HT1080 (cell line): ENCODE measurements around the gene ATL2.

RAMPAGE:
- cytosol, long total RNA = no peak
- long total RNA = no peak
- nucleus, long total RNA = no peak
Observed at GRCh38 chr2:37147574-37148295, 9.0 kb downstream of the EIF2AK2 start.

GRCh38 chr2:37168165-37168435 is 11.3 kb upstream of the EIF2AK2 start:
RAMPAGE:
- cytosol, long total RNA = no peak
- long total RNA = no peak
- nucleus, long total RNA = no peak

DNA sequence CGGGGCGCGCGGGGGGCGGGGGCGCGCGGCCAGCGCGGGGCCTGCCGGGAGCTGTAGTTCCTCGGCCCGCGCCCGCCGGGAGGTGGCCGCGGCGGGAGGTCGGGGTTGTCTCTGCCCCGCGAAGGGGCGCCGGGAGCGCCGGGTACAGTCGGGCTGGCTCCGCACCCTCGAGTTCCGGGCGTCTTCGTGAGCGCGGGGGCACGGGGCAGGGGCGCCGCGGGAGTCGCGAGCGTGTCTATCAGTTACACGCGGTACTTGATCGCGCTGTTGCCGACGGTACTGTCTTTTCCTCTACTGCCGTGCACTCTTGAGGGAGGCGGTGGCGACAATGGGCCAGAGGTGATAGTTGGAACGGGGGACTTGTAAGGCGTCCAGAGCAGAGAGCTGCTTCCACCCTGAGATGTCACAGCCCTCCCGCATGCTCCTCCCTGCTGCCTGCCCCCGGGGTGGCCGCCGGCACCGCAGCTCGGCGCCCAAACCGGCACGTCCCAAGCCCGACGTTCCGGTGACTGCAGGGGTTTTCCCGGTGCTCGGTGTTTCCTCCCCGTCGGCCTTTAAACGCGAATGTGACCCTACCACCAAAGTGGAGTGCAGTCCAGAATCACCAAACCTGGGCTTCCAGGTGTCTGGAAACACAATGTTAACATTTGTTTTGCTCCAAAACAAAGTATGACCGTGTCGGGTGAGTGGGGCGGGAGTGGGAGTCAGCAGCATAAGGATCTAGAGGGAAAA is 374 bp upstream of the PRKD3 start:
RAMPAGE:
- cytosol, long total RNA = no peak
- long total RNA = no peak
- nucleus, long total RNA = no peak

DNA sequence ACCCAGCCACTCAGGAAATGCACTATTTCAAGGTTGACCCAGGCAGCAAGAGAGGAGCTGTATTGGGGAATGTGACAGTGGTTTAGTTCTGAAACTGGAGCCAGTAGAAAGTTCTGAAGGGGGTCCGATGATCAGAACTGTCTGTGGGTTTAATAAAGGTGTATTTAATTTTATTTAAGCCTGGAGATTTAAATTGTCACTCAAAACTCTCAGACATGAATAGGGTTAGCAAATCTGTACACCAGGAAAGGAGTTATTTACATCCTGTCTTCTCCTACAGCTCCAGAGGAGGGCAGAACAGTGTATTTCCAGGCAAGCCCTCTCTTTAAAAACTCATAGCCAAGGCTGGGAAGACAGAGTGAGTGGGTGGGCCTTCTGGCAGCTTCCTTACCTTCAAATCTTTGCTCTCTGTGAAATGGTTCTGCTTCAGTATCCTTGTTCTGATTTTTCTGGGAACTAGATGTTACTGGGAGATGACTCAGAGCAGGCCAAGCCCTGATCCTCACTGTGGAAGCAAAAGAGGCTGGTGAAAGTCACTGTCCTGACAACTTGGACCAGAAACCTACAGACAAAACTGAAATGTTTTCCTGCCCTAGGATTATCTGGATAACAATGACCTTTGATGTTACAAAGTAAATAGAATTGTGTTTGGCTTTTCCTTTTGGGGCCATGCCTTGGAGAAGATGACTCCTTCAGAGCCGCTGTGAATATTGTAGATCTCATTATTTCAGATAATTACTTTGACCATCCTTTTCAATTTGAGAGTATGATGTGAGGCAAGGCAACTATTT is 899 bp upstream of the QPCT start:
RAMPAGE:
- cytosol, long total RNA = no peak
- long total RNA = no peak
- nucleus, long total RNA = no peak

DNA sequence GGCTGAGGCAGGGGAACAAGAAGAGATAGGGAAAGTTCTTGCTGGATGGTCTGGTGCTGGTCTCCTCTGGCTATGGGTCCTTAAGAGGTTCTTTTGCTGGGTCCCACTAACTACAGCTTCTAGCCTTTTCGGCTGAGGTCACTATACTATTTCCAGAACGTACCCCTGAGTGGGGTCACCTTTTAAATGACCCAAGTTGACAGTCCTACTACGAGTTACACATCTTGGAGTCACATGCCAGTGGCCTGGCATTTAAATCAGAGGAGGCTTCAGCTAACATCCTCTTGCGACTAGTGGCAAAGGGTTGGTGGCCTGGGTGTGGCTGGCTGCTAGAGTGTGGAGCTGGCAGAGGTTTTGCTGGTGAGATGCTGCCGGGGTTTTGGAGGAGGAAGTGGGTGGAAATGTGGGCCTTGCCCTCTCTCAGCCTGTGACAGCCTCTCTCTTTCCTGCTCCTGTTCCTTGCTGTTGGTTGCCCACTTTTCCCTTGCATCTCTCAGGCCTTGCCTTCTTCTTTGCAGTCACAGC is 55.7 kb downstream of the CDC42EP3 start:
RAMPAGE:
- cytosol, long total RNA = no peak
- long total RNA = no peak
- nucleus, long total RNA = no peak

DNA sequence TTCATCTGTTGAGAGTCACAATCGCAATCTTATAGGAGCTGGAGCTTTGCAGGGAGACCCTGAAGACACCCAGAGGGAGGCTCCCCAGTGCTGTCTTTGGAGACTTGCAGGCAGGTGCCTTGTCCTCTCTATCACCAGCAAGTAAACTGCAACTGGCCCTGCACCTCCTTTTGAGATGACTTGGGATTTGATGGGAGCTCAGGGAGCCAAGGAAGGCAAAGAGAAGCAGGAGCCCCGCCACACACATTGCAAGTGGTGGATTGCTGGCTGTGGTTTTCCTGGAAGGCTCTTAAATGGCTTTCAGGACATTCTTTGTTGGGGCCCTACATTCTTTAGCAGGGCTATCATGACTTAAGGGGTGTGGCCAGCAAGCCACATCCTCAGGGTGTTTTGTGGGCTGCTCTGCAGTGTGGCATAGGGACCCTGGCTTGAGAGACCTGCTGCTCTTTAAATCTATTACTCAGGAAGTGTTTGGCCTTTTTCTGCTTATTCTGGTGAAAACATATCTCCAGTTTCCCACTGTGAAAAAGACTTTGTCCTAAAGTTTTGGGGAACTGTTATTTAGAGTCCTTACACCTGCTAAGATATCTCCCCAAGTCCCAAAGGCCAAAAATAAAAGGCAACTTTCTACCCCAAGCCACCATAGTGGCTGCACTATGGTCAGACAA is 40.0 kb upstream of the CDC42EP3 start:
RAMPAGE:
- cytosol, long total RNA = no peak
- long total RNA = no peak
- nucleus, long total RNA = no peak

GRCh38 chr2:37852025-37852400 is 73.1 kb upstream of the RMDN2 start:
RAMPAGE:
- cytosol, long total RNA = no peak
- long total RNA = no peak
- nucleus, long total RNA = no peak

DNA sequence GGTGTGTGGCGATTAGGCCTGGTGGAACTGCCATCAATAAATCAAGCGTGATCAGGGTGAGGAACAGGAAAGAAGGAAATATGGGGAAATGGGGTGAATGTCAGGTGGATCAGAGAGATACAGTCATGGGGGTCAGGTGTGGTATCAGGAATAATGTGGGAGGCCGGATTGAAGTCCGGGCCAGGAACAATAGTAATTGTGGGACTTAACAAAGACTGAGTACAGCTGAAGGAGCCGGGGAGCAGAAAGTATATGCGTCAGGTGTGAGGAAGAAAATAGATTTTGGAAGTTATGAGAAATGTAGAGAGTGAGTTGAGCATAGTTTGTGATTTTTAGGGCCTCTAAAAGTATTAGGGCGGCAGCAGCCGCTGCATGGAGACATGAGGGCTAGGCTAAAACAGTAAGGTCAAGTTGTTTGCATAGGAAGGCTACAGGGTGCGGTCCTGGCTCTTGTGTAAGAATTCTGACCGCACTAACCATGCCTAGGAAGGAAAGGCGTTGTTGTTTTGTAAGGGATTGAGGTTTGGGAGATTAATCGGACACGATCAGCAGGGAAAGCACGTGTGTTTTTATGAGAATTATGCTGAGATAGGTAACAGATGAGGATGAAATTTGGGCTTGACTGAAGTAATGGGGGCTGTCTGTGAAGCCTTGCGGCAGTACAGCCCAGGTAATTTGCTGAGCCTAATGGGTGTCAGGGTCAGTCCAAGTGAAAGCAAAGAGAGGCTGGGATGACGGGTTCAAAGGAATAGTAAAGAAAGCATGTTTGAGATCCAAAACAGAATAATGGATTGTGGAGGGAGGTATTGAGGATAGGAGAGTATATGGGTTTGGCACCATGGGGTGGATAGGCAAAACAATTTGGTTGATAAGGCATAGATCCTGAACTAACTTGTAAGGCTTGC is 6.8 kb upstream of the CYP1B1 start:
RAMPAGE:
- cytosol, long total RNA = no peak
- long total RNA = no peak
- nucleus, long total RNA = no peak

DNA sequence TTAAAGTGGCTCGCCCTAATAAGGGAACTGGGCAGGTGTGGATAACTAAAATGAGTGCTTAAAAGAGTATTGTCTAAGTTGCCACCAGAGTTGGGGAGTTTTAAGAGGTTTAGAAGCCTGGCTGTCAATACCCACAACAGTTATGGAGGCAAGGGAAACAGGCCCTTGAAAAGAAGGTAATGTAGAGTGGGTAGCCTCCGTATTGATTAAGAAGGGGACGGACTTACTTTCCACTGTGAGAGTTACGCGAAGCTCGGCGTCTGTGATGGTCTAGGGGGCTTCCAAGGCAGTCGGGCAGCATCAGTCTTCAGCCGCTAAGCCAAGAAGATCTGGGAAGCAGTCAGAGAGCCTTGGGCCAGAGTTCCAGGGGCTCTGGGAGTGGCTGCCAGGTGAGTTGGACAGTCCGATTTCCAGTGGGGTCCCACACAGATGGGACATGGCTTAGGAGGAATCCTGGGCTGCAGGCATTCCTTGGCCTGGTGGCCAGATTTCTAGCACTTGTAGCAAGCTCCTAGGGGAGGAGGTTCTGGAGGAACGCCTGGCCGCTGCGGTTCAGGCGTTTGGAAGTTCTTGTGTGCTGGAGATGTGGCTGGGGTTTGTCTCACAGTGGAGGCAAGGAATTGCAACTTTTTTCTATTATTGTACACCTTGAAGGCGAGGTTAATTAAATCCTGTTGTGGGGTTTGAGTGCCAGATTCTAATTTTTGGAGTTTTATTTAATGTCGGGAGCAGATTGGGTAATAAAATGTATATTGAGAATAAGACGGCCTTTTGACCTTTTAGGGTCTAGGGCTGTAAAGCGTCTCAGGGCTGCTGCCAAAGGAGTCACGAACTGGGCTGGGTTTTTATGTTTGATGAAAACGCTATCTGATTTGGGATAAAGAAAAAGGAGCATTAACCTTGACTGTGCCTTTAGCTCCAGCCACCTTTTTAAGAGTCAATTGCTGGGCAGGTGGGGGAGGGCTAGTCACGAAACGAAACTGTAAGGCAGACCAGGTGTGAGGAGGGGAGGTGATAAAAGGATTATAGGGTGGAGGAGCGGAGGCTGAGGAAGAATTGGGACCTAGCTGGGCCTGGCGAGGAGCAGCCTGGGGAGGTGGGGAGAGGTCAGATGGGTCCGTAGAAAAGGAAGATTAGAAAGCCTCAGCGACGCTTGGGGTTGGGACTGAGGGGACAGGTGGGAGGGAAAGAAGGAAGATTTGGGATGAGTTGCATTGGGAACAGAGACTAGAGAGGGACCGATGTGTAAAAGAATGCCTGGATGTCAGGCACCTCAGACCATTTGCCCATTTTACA is 8.2 kb upstream of the CYP1B1 start:
RAMPAGE:
- cytosol, long total RNA = no peak
- long total RNA = no peak
- nucleus, long total RNA = no peak

DNA sequence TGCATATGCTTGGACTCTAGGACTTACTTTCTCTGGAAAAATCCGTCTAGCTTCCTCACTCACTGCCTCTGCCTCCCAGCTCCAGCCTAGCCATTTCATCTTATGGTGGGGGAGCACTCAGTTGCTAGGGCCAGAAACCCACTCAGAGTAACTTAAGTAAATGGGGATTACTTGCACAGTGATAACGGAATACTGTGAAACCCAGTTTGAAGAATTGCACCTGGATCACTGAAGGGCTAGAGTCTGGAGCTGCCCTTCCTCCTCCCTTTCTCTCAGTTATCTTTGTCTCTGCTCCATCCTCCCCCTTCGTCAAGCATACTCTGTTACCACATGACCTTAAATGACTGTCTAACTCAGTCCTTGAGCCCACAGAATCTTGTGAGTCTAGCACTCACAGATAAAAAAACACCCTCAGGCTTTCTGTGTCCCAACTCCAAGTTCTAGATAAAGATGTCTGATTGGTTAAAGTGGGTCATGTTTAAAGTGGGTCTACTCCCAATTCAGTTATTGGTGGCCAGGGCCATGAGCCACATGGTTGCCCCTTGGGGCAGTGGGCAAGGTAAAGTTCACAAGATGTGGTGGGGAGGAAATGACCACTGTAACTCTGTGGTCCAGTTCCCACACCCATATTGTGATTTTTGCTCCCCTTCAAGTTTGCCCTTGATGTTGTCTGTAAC is 53.5 kb upstream of the CYP1B1 start:
RAMPAGE:
- cytosol, long total RNA = no peak
- long total RNA = no peak
- nucleus, long total RNA = no peak

GRCh38 chr2:38277752-38278458 is 99.2 kb downstream of the ATL2 start:
RAMPAGE:
- cytosol, long total RNA = no peak
- long total RNA = no peak
- nucleus, long total RNA = no peak

GRCh38 chr2:38346318-38346734 is 30.7 kb downstream of the ATL2 start:
RAMPAGE:
- cytosol, long total RNA = no peak
- long total RNA = no peak
- nucleus, long total RNA = no peak

DNA sequence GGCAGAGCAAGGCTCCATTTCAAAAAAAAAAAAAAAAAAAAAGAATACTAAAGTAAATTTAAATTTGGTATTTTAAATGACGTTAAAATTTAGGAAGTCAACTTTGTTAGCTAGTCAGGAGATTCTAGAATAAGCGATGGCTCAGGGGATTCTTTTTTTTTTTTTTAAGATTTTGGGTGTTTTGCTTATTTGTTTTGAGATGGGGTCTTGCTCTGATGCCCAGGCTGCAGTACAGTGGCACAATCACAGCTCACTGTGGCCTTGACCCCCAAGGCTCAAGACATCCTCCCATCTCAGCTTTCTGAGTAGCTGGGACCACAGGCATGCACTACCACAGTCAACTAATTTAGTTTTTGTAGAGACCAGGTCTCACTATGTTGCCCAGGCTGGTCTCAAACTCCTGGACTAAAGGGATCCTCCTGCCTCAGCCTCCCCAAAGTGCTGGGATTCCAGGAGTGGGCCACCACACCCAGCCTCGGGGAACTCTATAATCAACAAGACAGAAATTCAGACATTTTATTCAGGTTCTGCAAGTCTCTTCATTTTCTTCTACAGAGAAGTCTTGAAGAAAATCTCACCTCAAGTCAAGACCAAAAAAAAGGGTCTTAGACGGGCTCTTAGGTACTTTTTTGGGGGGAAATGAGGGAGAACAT is 16.8 kb downstream of the ATL2 start:
RAMPAGE:
- cytosol, long total RNA = no peak
- long total RNA = no peak
- nucleus, long total RNA = no peak

GRCh38 chr2:38376535-38377468 is at the start of gene ATL2:
Gene ATL2 (minus strand): TSS chr2:38377273.
RAMPAGE:
- cytosol, long total RNA = no peak
- long total RNA = start-site peak on the minus strand at chr2:38377245-38377279, 31 reads
- nucleus, long total RNA = start-site peak on the minus strand at chr2:38377252-38377406, 81 and 47 reads in 2 replicates

RAMPAGE:
- cytosol, long total RNA = no peak
- long total RNA = no peak
- nucleus, long total RNA = no peak
Observed at GRCh38 chr2:38406400-38407620, 29.7 kb upstream of the ATL2 start.

RAMPAGE:
- cytosol, long total RNA = no peak
- long total RNA = no peak
- nucleus, long total RNA = no peak
Observed at GRCh38 chr2:38499720-38500244, 102.9 kb downstream of the HNRNPLL start.

DNA sequence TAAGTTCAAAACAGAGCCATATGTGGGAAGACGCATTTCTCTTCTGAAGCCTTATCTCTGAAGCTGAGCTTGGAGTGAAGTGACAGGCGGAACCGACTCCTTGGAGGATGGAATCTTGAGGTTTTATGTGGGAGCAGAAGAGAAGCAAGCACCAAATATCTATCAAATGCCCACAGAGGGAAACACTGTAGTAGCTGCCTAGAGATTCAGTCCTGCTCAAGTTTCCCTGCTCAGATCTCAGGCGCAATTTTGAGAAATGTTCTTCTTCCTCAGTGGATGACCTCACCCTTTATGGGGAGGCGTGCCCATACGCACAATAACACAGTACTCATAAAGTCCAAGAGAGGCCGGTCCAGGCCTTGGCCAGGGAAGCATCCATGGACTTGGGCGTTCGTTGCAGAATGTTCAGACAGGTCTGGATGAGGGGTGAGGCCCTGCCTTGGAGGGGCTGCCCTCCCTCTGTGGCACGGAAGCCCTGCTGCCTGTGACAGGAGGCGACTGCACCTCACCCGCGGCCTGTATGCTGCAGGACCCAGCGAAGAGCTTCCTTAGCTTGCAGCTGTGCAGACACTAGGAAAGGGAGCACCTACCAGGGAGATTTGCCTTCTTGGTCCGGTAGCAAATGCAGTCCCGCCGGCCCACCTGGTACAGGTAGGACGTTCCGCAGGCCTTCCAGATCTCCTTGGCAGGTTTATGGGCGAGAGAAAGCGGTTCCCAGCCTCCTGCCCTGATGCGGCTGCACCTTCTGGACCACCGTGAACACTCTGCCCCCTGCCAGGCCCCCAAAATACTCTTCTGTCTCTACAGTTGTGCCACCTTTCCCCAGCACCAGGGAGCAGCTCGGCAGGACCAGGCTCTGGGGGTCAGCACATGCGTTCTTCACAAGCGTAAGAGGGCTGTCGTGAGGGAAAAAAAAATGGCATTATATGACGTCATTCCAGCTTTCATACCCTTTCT is 67.6 kb downstream of the HNRNPLL start:
RAMPAGE:
- cytosol, long total RNA = no peak
- long total RNA = no peak
- nucleus, long total RNA = no peak

DNA sequence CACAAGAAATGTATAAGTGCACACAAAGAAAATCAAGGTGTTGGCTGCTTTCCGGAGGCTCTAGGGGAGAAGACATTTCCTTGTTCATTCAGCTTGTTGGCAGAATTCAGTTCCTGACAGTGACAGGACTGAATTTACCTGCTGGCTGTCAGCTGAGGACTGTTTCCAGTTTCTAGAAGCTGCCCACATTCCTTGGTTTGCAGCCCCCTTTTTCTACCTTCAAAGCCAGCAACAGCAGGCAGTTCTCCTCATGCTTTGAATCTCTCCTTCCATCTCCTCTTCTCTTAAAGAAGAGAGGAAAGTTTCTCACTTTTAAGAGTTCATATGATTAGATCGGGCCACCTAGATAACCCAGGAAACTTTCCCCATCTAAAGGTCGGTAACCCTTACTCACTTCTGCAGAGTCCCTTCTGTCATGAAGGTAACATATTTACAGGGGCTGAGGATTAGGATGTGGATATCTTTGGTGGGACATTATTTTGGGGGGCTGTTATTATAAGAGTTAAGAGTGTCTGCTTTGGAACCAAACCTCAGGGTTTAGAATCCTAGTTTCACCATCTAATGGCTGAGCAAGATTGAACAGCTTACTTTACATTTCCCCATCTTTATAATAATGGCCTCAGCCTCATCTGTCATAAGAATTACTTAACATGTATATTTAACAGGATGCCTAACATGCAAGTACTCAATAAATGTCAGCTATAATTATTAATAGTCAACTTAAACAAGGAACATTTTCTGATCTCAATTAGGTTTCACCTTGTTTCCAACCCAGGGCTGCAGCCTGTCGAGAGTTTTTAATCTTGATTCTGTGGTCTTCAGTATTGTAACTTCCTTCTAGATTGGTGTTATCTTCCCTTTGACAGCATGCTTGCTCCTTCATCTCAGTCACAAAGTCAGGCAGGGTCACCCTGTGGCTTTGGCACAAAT is 50.9 kb downstream of the HNRNPLL start:
RAMPAGE:
- cytosol, long total RNA = no peak
- long total RNA = no peak
- nucleus, long total RNA = no peak

DNA sequence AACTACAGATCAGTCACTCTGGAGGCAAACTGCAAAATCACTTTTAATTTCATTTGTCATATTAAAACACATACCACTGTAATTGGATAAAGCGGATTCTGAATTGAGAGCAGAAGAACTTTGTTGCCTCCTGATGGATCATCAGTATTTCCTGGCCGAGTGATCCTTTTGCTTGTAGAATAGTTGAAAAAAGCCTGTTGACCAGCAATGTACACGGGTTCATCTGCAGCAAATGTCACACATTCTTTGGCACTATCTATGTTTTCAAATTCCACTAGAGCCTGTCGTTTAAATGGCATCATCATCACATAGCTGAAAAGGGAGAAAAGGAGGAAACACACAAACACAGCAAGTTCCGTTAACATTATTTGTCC is 17.2 kb downstream of the HNRNPLL start:
RAMPAGE:
- cytosol, long total RNA = no peak
- long total RNA = no peak
- nucleus, long total RNA = no peak

DNA sequence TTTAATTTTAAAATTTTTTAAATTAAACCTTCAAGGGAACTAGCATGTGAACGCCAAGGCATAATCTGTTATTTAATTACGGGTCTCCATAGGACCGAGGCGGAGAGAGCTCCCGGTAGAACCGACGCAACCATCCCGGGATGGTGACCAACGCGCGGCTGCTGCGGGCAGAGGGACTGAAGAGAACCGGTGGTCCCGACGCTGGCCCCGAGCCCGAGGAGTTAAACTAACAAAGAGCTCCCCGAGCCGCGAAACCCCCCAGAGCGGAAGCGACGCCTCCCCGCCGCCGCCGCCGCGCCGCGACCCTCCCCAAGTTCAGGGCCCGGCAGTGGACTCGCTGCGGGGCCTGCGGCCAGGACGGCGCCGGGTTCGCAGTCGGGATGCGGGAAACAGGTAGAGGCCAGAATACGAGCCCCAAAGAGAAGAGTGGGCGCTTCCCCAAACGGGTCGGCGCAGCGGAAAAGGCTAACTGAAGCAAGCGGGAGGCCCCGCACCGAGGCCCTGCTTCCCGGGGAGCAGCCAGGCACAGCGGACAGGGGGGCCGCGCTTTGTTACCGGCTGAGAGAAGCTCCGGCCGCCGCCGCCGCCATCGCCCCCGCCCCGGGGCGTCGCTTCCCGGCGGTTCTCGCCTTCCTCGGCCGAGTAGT is 722 bp downstream of the HNRNPLL start:
RAMPAGE:
- cytosol, long total RNA = no peak
- long total RNA = no peak
- nucleus, long total RNA = no peak